Airway epithelial cell (primary cell): Measurements from ENCODE around the genes USP6NL, ECHDC3 and CDC123.

DNA sequence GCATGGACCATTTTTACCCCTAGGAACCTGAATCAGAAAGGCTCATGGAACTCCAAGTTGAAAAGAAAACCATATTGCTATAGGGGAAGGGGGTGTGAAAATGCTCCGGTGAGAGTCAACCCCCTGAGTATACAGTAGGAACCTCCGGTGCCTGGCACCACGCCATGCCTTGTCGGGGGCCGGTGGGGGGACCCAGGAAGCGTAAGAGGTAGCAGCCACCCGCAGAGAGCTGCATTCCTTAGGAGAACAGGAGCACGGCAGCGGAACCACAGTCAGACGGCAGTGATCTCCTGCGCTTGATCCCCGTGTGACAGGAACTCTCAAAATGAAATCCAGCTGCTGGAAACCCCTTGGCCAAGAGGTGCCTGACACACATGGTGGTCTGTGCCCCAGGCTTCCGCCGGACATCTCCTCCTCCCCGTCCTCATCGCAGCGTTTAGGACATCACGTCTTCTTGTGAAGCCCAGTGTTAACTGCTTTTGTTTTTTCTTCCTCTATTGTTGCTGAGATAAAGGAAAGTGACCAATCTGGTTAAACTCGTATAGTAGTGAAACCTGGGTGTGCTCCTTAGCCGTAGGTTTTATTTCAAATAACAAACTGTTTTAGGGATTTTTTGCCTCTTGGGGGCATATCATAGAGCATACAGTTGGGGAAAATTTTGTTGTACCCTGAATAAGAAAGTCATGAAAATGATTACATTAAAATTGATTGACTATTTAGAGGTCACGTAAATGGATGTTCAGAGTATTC is 186.9 kb downstream of the CELF2 start:
- RAMPAGE, long total RNA: no peak

DNA sequence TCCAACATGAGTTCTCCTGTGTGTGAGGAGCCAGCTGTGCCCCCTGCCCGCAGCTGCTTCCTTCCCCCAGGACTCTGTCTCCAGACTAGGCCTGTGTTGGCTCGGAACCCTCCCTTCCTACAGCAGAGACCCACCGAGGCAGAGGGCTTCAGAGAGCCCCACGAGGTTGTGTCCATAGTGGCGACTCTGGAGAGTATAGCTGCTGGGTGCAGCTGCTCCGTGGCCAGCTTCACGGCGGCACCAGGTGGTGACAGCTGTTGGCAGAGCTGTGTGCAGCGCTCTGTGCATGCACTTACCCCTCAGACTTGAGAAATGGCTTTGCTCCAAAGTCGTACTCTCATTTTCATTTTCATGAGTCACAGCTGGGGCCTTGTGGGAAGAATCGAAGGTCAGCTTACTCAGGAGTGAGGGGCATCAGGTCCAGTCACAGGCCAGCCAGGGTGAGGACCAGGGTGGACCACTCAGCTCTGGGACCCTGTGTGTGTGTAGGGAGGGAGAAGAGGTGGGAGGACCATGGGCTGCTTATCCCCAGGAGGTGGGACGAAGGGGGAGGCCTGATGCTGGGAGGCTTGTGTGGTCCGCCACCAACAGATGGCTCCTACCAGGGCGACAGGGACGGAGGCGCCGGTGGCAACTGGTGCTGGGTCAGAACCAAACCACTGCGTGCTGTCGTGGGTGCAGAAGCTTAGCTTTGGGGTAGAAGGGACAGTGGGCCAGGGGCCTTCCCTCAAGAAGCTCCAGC is 224.8 kb downstream of the CELF2 start:
- RAMPAGE, long total RNA: no peak

- RAMPAGE, long total RNA: no peak
Observed at GRCh38 chr10:11243051-11243469, 225.4 kb downstream of the CELF2 start.

GRCh38 chr10:11270576-11270935 is 252.9 kb downstream of the CELF2 start:
- RAMPAGE, long total RNA: no peak

GRCh38 chr10:11403075-11403677 is 208.3 kb downstream of the USP6NL start:
- RAMPAGE, long total RNA: no peak

GRCh38 chr10:11454161-11455610 is 156.8 kb downstream of the USP6NL start:
- RAMPAGE, long total RNA: no peak

- RAMPAGE, long total RNA: no peak
Observed at GRCh38 chr10:11517206-11517760, 94.2 kb downstream of the USP6NL start.

DNA sequence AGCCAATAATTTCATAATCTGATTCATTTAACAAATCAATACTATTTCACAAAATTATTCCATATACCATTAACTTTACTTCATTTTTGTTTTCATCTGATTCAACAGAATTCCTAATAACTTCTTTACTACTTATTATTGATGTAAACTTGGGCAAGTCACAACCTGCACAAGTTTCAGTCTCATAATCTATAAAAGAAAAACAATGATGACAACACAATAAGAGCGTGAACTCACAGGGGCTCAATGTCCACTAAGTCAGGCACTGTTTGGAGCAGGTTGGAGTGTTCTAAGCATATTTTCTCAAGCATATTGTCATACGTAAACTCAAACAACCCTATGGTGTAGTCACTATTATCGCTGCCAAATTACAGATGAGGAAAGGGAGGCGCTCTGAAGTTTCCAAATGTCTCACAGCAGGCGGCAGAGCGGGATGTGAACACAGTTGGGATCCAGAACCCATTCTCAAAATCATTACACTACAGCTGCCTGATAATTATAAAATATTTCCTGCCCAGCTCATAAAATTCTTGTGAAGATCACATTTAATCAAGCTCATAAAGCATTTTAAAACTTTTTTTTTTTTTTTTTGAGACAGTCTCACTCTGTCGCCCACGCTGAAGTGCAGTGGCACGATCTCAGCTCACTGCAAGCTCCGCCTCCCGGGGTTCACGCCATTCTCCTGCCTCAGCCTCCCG is 64.3 kb downstream of the USP6NL start:
- RAMPAGE, long total RNA: no peak

DNA sequence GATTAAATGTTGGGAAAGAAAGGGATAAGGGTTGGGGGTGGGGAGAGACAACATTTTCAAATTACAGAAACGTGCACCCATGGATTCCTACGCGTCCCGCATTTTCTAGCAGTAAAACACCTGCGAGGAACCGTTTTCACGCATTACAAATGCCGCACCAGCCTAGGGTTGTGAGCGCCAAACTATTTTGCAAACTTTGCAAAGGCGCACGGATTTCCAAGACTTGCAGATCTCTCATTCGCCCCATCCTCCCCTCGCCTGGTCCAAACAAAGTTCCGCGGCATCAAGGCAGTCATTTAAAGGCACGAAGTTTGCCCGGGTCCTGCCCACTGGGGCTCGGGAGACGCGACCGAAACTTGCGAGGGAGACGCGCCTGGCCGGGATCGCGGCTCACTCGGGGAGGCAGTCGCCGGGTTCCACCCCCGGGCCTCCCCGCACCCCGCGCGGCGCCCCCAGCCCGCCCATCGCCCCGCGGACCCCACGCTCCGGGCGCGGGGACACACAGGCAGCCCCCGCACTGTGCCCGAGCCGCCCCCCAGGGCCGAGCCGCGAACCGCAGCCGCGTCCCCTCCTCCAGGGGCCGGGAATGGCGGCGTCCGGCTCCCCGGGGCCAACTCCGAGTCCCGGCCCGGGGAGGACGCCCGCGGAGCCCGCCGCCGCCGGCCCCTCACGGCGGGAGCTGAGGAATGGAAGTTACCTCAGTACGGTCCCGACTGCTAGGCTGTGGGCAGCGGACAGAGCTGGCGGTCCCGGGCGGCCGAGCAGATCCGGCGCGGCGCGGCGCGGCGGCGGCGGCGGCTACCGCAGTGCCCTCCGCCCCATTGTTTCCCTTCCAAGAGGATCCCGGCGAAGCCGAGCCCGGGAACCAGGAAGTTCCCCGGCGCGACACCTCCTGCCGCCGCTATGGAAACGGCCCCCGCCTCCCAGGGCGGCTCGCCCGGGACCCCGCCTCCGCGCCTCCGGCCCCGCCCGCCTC is at the start of gene USP6NL:
Gene USP6NL (minus strand): TSS at position 905 of the 976 bp plus-strand sequence.
- RAMPAGE, long total RNA: no peak

GRCh38 chr10:11687060-11687807 is 54.9 kb upstream of the ECHDC3 start:
- RAMPAGE, long total RNA: no peak

- RAMPAGE, long total RNA: no peak
Observed at GRCh38 chr10:11715782-11716553, 26.2 kb upstream of the ECHDC3 start.

- RAMPAGE, long total RNA: no peak
Observed at GRCh38 chr10:11742317-11743472, at the start of gene ECHDC3. Gene ECHDC3 (plus strand): TSS chr10:11742382.

DNA sequence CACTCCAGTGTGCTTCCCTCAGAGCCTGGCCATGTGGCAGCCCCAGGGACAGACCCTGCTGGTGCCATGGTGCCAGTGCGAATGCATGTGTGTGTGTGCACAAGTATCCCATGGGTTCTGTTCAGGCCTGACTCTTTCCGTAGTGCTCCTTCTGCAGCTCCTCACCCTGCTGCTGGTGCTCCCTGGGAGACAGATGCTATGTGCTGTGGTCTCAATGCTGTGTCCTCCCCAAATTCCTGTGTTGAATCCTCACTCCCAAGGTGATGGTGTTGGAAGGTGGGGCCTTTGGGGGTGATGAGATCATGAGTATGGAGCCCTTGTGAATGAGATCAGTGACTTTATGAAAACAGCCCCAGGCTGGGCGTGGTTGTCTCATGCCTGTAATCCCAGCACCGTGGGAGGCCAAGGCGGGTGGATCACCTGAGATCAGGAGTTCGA is 16.6 kb downstream of the ECHDC3 start:
- RAMPAGE, long total RNA: no peak

DNA sequence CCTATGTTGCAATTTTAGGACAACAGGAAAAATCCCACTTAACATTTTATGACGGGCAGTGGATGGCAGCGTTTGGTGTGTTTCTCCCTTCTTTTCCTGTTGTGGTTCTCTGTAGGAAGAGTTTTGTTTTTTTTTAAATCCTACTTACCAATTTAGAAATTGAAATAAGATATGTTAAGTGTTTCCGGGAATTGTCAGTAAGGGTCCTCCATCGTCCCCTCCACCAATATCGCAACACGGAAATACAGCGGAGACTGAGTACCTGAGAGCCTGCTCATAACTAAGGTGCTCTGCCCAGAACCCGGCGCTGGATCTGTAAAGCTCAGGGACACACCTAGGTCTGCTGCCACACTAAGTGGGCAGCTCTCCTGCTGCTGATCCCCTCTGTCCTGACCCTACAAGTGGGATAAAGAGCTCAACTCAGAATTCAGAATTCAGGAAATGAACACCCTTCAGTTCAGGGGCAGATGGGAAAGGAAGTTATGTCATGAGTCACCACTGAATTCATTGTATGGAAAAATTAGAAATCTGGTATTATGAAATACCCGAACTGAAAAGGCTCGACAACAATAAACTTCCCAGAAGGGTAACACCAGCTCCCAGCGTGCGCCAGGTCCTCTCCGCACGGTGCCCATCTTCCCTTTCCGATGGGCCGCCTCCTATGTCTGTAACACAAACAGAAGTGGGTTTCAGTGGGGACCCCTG is 9.1 kb upstream of the PROSER2 start:
- RAMPAGE, long total RNA: no peak

DNA sequence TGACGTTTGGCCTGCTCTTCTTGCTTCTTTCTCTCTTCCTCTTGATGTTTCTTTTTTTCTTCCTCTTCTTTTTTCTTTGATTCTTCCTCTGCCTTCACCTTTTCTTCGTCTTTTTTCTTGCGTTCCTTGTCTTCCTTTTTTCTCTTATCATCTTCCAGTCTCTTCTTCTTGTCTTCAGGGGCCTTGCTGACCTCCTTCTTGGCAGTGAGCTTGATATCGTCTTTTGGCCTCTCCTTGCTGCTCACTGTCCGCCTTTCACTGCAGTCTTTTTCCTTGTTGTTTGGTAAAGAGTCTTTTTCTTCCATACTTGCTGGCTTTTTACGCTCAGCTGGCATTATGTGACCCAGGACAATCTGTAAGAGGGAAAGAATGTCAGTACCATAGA is 7.5 kb downstream of the UPF2 start:
- RAMPAGE, long total RNA: no peak

DNA sequence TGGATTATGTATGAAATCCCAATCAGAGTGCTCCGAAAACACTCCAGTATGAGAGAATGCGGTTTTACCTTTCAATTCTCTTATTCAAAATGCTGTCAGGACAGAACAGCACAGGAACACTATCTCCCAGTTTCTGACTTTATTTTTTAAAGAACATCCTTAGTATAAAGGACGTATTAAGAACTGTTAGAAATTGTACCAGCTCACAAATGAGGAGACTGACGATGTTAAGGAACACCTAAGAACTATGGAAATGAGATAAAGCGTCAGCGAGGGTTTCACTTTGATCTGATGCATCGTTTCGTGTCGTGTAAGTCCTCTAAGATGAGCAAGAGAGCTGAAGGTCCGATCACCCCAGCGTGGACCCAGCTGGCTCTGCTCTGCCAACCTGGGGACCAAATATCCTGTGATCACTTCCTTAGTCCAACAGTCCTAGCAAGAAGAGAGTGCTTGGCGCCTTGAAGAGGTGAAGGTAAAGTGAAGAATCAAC is 990 bp downstream of the UPF2 start:
- RAMPAGE, long total RNA: no peak

DNA sequence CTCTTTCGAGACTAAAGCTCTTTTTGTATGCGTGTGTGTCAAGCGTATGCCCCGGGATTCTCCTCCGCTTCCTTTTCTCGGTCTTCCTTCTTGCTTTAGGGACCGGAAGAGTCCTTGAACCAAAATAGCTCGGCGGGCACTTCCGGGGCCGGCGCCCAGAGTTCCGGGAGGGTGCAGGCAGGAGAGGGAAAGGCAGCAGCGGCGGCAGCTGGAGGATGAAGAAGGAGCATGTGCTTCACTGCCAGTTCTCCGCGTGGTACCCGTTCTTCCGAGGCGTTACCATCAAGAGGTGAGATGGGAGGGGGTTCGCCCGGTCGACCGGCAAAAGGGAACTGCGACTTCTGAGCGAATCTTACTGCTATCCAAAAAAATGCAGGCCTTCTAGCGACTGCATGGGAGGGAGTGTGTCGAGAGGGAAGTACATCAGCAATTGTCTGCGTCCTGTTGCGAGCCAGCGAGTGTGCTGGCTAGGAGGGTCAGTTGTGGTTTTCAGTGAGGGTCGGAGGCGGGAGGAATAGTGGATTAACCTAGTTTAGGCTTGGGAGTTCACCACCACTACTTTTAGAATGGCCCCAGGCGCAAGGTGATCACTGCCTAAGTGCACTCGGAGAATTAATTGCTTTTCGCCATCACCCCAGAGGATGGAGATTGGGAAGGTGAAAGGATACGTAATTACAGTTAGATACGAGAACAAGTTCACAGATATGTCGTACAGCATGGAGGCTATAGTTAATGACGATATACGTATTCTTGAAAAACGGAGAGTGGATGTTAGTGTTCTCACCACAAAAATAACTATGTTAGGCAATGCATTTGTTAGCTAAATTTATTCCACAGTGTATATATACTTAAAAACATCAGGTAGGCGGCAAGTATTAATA is at the start of gene CDC123:
Gene CDC123 (plus strand): TSS at position 158 of the 881 bp plus-strand sequence.
- RAMPAGE, long total RNA: start-site peak on the plus strand centred at position 174 of the sequence, 61 bp wide, 3,402 and 1,440 reads in 2 replicates

DNA sequence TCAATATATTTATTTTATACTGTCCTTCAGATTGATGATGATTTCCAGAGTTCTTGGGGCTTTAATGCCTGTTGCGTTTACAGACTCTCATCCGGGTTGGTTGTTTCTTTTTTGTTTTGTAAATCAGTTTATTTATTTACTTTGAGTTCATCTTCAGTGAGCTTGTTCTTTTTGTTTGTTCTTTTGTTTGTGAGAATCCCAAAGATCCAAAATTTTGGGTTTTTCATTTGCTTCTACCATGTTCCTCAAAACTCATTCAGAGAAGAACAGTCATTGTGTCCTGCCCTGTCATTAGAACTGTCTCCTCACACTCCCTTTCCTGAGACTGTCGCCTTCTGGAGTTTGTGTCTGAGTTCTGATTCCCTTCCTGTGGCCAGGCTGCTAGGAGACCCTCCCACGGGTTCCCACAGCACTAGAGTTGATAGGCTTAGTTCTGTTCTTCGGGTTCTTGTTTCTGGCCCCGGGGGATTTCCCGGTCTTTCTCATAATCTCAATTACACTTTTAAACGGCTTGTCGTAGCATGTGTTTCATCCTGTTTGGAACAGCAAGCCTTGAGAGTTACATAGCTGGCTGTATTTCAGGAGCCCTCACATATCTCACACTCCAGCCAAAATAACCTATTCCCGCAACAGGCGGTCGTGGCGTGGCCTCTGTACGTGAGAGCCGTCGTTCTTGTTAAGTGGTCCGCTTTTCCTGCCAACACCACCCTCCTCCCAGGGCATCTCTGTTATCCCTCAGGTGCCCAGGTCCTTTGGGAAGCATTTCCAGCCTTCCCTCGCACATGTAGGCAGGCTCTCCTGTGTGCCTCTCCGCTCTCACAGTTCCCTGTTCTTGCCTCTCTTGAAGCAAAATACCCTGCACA is 45.8 kb downstream of the CDC123 start:
- RAMPAGE, long total RNA: no peak

GRCh38 chr10:12348370-12348719 is 1.0 kb upstream of the CAMK1D start:
- RAMPAGE, long total RNA: no peak

- RAMPAGE, long total RNA: no peak
Observed at GRCh38 chr10:12605494-12606522, 256.5 kb downstream of the CAMK1D start.